Measurements from ENCODE around the gene COG1.

GRCh38 chr17:69227529-69227862, 1.1 kb downstream of the ABCA10 start:
- RRBS: no CpG with 5 or more reads among the region's 2 CpGs

GRCh38 chr17:69470464-69470888, 56.0 kb downstream of the MAP2K6 start:
- RRBS: no CpG with 5 or more reads among the region's 2 CpGs

DNA sequence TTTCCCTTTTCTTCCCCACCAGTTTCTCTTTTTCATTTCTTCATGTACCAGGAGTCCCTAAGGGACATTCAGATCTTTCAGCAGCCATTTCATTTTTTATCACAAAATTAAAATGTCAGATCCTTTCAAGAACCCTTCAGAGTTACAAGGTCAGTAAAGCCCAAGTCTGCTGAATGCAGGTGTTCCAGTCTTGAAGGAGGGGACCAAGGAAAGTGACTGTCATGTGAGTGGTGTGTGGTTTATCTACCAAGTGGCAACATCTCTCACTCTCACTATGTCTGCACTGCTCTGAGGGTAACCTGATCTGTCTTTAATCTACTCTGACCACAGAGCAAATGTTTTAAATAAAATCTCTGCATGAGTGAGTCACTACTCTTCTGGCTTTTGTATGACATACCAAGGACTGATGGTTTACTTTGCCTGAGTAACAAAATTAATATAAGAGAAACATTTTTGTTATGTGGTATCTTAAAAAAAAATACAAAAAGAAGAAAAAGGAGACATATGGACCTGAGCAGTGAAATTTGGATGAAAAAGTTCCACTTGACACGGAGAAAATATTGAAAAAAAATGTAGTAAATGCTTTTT, 240.4 kb downstream of the MAP2K6 start:
- RRBS: no CpG with 5 or more reads among the region's 1 CpG

DNA sequence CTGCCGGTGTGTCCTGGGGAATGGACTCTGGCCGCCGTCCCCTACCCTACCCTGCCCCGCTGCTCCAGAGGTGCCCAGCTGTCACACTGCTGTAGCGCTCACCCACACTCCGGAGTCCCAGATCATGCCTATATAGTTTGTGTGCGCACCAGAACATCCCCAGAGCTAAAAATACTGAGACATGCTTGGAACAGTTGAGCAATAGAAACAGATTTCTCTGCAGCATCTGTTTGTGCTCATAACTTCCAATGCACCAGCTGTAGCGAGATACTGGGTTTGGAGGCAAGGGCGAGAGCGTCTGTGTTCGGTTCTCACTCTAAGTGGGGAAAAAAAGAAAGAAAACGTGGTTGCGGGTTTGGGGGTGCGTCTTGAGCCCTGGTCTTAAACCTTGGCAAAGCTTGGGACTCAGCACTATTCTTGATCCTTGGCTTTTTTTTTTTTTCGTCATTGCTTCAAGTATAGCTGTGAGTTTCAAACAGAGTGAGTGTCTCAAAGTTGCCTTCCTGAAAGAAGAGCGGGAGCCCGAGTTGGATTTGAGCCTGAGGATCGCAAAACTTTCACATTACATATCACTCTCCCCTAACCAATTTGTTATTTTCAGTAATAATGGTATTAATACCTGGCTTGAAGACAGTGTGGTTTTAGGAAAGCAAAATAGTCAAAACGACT, 538 bp downstream of the KCNJ2 start:
- RRBS: 4% methylated on average over 5 of the region's 19 CpGs

DNA sequence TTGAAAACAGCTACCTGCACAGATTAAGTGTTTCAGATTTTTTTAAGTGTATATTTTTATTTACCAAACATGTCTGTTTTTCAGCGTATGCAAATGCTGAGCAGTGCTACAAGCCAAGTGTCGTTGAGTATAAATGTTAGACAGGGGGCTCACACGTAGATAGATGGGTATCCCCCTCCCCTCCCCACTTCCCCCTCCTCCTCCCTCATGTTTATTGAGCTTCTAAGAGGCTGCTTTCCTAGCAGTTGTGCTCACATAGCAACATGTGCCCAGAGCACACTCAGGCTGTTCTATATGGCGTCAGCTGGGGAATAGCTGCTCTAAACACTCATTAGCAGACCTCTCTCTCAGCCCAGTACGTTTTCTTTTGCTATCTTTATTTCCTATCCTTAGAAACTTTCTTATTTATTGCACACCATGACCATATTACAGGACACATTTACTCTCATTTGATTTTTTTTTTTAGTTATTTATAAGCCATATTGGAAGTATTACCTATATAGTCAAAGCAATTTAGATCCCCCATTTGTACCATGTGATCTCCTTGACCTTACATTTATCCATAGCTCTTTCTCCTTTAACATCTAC, 1.8 kb downstream of the KCNJ2 start:
- RRBS: no CpG with 5 or more reads among the region's 5 CpGs

DNA sequence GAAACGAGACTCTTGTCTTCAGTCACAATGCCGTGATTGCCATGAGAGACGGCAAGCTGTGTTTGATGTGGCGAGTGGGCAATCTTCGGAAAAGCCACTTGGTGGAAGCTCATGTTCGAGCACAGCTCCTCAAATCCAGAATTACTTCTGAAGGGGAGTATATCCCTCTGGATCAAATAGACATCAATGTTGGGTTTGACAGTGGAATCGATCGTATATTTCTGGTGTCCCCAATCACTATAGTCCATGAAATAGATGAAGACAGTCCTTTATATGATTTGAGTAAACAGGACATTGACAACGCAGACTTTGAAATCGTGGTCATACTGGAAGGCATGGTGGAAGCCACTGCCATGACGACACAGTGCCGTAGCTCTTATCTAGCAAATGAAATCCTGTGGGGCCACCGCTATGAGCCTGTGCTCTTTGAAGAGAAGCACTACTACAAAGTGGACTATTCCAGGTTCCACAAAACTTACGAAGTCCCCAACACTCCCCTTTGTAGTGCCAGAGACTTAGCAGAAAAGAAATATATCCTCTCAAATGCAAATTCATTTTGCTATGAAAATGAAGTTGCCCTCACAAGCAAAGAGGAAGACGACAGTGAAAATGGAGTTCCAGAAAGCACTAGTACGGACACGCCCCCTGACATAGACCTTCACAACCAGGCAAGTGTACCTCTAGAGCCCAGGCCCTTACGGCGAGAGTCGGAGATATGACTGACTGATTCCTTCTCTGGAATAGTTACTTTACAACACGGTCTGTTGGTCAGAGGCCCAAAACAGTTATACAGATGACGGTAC, 6.5 kb downstream of the KCNJ2 start:
- RRBS: no CpG with 5 or more reads among the region's 22 CpGs

- RRBS: 5% methylated on average over 2 of the region's 24 CpGs
These were observed 90.6 kb upstream of the SOX9 start for GRCh38 chr17:72029838-72031004.

DNA sequence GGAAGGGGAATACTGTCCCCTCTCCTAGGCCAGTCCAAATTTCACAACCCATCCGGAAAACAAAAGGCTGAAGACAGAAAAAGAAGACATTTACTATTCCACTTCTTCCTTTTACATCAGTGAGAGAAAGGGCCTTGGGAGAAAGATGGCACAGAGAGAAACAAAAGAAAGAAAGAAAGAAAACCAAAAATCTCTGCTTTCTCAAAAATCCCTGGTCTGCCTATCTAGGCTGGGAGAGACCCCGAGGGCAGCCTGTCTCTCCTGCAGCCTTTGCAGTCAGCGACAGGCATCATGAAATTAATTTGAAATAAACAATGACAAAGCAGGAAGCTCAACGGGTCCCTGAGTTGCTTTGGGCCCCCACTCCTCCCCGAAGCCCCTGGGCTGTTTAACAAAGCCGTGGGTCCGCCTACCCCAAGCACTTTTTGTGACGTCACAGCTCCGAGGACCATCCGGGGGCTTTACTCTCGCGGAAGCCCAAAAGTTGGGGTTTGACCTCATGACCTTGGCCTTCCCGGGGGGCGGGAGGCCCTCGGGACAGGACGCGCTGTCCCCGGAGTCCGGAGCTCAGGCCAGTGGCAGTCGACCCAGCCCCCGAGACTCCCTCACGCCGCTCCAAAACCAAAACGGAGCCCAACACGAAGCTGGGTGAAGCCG, 5.3 kb upstream of the SOX9 start:
- RRBS: 73% methylated on average over 10 of the region's 26 CpGs

DNA sequence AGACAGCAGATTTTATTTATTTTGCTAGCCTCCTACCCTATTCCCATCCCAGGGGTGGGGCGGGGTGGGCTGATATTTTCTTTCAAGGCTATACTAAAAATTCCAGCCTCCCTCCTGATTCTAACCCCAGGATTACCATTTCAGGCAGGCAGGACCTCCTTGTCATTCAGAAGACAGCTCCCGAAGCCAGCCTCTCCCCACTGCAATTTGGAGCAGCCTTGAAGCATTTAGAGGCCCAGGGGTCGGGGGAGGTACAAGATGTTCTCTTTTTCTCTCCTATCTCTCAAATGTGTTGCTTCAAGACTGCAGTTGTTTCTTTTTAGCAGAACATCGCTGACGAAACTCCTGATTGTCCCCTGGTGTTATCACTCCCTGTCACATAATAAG, 71.0 kb downstream of the SOX9 start:
- RRBS: no CpG with 5 or more reads among the region's 5 CpGs

DNA sequence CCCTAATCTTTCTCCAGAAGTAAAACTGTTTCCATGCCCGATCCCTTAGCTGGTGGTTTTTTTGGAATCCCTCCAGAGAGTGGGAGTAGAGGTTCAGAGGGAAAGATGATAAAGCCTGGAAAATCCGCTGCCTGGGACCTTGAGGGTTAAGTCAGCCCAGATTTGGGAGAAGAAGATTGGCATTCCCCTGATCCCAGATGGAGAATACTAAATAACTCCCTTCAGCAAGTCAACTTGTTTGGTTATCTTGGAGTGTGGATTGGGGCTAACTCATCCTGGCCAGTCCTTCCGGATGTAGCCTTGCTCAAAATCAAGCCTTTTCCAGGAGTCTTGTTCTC, 71.4 kb downstream of the SOX9 start:
- RRBS: no CpG with 5 or more reads among the region's 3 CpGs

DNA sequence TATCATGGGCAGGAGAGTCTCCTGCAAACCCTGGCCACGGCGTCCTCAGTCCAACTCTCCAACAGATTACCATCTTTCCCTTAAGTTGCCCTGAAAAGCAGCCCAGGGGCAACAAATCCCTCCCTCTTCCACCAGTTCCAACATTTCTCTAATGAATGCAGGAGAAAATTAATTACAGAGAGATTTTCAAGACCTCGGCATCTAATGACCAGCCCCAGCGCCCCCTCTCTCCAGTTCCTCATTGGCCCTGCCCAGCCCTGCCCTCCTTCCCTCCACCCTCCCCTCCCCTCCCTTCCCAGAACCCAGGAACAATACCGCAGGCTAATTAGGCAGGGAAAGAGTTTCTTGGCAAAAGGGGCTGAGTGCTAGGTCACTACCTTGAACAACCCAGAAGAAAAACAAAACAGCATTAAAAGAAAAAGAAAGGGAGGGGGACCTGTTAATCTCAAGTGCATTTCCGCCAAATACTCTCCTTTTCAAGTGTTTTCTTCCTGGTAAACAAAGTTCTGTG, 215.2 kb downstream of the SOX9 start:
- RRBS: no CpG with 5 or more reads among the region's 6 CpGs

GRCh38 chr17:72452357-72452809, 331.6 kb downstream of the SOX9 start:
- RRBS: no CpG with 5 or more reads among the region's 3 CpGs

- RRBS: no CpG with 5 or more reads among the region's 34 CpGs
These were observed 398.1 kb downstream of the SOX9 start for GRCh38 chr17:72518534-72519771.

DNA sequence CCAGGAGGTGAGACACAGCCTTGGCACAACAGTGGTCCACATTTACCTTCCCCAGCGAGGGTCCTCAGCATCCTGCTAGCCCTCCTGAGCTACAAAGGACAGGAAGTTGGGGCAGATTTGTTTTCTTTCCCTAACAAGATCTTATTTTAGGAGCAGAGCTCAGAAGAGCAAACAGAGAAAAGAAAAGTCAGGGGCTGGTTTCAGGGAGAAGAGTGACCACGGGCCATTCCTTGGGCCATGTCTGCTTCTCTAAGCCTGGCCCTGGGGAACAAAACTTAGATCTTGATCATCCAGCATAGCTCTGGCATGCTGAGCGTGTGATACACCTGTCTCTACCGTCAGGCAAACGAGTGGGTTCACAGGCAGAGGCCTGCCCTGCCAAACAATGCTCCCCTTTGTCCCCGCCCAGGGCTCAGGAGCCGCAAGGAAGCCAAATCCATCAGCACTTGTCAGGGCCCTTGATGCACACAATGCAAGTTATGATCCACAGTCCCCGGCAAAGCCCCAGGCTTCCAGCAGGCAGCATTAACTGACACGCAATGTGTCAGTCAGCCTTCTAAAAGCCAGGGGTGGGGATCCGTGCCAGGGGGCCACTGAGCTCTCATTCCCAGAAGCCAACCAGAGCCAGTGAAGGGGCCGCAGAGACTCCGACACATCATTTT, 461.1 kb downstream of the SLC39A11 start:
- RRBS: no CpG with 5 or more reads among the region's 12 CpGs

DNA sequence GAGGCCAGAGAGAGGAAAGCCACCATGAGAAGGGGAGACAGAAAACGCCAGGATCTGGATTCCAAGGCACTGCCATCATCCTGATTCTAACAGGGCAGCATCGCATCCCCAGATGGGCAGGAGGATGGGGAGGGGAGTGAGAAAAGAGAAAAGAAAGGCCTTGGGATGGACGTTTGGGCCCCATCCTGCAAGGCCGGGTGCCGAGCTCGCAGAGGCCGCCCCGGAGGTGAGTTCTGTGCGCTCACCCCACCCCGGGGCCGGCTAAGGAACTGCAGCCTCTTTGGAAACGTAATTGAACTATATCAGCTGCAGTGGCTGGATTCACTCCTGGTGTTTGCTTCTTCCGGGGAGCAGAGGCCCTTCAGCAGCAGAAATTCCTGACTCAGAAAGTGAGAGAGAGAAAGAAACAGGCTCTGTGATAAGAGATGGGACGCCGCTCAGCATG, 8.6 kb upstream of the SSTR2 start:
- RRBS: 4% methylated on average over 3 of the region's 15 CpGs

DNA sequence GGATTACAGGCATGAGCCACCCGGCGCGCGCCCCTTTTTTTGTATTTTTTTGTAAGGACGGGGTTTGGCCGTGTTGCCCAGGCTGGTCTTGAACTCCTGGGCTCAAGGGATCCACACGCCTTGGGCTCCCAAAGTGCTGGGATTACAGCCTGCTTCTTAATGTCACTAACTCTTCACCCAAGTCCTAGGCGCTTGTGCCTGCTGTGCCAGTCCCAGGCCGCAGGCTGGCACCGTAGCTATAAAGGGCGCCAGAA, 1.7 kb upstream of the COG1 start:
- RRBS: no CpG with 5 or more reads among the region's 11 CpGs

DNA sequence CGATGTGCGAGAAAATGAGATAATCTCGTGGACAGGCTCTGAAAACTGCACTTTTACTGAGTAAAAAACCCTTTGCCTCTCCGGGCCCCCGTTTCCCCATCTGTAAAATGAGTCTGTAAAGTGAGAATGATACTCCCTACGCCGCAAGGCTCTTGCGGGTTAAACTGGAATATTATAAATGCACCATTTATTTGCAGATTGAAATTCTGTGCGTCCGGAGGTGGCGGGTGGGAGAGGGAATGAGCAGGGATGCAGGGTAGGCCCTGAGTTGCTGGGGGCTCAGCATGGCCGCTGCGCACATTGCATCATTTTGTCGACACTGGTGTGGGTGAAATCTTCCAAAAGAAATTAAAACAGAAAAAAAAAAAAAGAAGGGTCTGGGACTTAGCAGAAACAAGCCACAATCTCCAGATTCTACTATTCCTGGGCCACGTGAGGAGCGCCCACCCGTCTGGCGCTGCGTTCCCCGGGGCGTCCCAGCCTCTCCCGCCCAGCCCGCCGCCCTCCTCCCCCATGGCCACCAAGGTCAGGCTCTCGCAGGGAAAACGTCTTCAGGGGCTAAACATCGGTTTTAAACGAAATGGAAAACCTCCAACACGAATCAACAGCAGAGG, 910 bp upstream of the COG1 start:
- RRBS: no CpG with 5 or more reads among the region's 29 CpGs

DNA sequence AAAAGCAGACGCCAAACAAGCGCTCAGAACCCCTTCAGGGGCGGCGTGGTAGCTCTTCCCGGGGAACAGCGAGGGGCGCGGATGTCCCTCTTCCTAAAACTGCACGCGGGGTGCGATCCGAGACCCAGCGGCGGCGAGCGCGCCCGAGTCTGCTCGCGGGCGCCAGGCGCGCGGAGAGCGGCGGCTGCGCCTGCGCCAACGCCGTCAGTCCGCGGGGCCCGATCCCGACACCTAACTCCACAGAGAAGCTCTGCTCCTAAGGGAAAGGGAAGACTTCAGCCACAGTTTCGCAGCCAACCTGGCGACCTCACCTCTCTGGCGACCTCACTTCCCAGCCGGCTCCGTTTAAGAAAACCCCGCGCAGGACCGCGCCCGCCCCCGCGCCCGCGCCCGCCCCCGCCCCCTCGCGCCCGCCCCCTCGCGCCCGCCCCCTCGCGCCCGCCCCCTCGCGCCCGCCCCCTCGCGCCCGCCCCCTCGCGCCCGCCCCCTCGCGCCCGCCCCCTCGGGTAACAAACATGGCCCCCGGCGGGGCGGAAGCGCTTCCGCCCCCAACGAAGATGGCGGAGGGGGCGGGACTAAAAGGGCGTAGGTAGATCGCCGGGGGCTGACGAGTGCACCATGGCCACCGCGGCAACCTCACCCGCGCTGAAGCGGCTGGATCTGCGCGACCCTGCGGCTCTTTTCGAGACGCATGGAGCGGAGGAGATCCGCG, at the start of gene COG1:
Gene COG1 (plus strand): TSS at position 604 of the 712 bp plus-strand sequence.
- RRBS: 1% methylated on average over 16 of the region's 97 CpGs

- RRBS: no CpG with 5 or more reads among the region's 13 CpGs
These were observed 3.6 kb downstream of the COG1 start for GRCh38 chr17:73196380-73196864.

GRCh38 chr17:73231208-73231920, 830 bp downstream of the FAM104A start:
- RRBS: 1% methylated on average over 7 of the region's 28 CpGs